ENCODE results near the gene COL1A2.

GRCh38 chr7:93399404-93399673 lies 167.2 kb downstream of the VPS50 start:
- PRO-cap, result no peak

DNA sequence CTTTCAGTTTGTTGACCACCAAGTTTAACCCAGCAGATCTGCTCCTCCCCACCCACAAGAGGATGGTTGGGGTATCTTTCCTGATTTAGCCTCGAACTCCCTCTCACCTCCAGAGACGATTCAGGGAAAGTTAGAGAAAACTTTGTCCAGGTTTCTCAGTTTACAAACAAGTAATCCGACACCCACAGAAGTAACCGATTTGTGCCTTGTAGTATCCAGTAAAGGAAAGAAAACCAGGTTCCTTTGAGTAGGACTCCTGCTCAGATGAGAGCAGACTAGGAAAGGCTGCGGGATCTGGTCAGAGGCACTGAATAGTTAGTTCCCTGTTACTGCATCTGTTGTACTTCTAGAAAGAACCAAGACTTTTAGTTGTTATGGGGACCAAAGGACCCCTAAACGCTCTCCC lies 450 bp upstream of the BET1 start:
- PRO-cap, result no peak

- PRO-cap, result no peak
These were observed 19.0 kb upstream of the COL1A2 start for GRCh38 chr7:94375546-94376340.

DNA sequence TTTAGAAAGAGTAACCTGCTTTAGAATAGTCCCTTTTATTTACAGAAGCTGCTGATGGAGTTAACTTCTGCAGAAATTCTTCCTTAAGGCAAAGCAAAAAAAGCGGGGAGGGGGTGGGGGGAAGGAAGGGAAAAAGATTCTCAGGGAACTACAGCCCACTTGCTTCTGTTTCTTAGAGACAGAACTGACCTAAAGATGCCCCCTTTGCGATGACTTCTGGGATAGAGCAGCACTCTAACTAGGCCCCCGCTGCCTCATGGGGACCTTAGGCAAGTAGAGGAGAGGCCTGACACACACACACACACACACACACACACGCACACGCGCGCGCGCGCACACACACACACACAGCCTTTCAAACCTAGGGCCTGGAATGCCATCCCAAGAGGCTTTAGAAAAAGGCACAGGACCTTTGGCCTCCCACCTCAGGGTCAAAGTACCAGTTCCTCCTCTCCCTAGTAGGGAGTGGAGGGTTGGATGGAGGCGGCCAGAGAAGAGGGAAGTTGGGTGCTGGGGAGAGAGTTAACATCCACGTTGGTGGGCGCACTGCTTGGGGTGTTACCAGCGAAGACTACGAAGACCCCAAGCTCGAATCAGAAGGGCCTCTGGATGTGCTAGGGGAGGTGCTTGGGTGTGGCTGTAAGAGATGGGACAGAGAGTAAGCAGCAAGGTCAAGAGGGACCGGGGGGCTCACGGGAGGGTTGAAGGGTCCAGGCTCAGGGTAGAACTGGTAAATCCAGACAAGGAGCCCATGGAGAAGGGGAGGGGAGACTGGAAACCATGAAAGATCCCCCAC lies 1.3 kb upstream of the COL1A2 start:
- PRO-cap, result no peak

GRCh38 chr7:94393959-94395132 lies at the start of gene COL1A2:
TSS of gene COL1A2 (plus strand) at chr7:94394895.
- PRO-cap, result bidirectional peak, plus-strand start at chr7:94394360, minus-strand start at chr7:94394199; bidirectional peak, plus-strand start at chr7:94394895, minus-strand start at chr7:94394584

- PRO-cap, result no peak
These were observed 22.8 kb downstream of the COL1A2 start for GRCh38 chr7:94417559-94417917.

DNA sequence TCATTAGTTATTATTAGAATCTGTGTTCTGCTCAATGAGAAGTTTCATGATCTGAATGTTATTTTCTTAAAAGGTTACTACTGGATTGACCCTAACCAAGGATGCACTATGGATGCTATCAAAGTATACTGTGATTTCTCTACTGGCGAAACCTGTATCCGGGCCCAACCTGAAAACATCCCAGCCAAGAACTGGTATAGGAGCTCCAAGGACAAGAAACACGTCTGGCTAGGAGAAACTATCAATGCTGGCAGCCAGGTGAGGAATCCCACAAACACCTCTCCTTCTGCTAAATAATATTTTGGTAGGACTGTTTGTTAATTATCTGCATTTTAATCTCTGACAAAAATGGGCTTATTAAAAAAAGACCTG lies 33.5 kb downstream of the COL1A2 start:
- PRO-cap, result no peak

DNA sequence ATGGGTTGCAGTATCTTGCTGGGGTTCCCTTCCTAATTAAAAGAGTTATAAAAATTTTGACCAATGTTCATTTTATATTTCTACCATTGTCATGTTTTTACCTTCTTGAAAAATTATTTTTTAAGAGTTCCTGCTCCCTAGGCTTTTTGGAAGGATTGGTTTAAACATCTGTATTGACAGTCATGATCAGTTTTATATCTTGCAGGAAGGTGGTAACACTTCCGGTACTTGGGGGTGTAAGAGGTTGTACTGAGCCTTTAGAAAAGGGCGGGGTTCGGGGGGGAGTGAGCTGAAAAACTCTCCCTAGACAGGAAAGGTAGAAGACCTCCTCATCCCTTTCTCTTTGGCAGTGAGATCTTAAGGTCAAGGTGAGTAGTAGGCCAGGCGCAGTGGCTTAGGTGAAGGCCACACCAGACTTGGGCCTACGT lies 426 bp upstream of the PPP1R9A start:
- PRO-cap, result no peak

GRCh38 chr7:95027226-95027618 lies 119.8 kb downstream of the PPP1R9A start:
- PRO-cap, result unidirectional peak, plus-strand start at chr7:95027487

DNA sequence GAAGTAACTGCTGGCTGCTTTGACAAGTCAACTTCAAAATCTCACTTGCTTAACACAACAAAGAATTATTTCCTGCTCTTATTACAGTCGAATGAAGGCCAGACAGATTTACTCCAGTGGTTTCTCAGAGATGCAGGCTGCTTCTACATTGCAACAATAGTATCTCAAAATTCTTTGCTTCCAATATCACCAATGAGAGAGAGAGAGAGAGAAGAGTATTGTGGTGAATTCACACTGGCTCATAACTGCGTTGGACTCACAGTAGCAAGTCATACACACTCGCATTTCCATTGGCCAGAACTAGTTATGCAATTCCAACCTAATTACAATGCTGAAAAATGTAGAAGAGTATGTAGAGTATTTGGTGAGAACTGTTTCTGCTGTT lies 34.3 kb upstream of the PDK4 start:
- PRO-cap, result unidirectional peak, minus-strand start at position 236 of the sequence

- PRO-cap, result unidirectional peak, plus-strand start at chr7:95660318
These were observed 63.7 kb upstream of the PDK4 start for GRCh38 chr7:95659832-95660564.

GRCh38 chr7:95916519-95916984 lies 144.2 kb downstream of the DYNC1I1 start:
- PRO-cap, result no peak

DNA sequence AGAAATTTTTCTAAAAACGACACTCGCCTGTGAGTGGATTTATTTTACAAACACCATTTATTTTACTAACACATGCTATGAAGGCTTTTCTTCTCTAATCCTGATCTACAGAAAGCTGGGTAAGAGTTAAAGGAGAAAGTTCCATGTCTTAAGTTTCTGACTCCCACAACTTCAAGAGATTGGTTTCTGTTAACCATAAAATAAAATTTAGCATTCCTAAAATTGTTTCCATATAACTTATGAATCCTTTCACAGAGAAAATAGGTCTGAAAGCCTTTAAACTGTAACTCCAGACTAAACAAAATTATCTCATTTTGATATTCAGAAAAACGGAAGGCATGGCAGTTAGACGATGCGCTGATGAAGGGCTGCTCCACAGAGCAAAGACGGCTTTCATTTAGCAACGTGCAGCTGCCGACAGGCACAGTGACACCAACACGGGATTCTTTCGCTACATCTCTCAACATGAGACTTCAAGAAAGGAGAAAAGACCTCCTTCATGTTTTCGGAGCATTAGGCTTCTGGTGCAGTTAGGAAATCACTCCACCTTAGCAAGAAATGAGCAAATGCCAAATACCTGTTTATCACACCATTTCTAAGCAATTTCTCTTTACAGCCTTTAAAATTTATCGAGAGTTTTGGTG lies 133.2 kb downstream of the SLC25A13 start:
- PRO-cap, result no peak

DNA sequence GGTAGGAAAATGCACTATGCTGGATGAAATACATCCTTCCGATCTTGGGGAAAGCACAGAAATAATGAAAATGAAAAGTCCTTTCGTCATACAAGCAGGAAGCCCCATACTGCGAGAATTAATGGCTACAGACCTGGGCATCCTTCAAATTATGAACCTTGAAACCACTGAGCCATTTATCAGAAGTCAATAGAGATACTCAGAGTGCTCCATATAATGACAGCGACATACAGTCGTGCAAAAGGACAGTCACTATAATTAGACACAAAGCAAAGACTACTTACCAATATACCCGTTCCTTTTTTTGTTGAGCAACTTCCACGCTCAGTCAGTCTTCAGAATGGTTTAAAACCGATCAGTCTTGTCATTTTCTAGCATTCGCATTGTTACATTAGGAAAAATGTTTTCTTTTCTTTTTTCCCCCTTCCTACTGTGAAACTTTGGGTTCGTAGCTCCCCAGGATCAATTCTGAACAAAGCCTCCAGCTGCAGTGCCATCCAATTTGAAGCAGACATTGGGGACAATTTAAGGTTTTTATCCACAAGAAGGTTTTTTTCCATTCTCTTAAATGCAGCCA lies 6.3 kb downstream of the DLX6 start:
- PRO-cap, result no peak

GRCh38 chr7:97291325-97291878 lies 173.9 kb downstream of the SDHAF3 start:
- PRO-cap, result no peak

- PRO-cap, result no peak
These were observed 30.9 kb downstream of the OCM2 start for GRCh38 chr7:97959013-97959564.

GRCh38 chr7:98149286-98149799 lies 42.7 kb downstream of the LMTK2 start:
- PRO-cap, result bidirectional peak, plus-strand start at chr7:98149433, minus-strand start at chr7:98149168; unidirectional peak, minus-strand start at chr7:98149490

DNA sequence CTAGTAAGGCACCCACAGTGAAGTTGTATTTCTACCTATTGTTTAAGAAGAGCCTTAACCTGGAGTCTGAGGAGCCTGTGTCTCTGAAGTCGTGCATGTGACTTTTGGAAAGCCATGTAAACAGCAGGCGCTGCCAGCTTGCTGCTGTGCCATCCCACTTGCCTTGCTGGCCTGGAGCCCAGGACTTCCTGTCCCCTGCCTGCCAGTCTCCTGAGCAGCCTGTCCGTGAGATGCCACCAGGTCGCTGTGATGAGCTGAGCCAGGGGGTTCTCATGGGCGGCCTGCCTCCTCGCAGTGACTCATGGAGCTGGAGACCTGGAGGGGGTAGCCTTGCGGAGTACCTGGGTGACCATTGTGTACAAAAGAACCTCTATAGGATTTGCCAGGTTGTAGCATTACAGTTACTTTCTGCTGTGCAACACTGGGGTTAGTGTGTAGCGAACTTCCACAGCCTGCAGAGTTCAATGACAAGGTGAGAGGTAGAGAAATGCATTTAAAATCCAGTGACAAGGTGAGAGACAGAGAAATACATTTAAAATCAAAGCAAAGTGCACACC lies 36.8 kb upstream of the BHLHA15 start:
- PRO-cap, result no peak

DNA sequence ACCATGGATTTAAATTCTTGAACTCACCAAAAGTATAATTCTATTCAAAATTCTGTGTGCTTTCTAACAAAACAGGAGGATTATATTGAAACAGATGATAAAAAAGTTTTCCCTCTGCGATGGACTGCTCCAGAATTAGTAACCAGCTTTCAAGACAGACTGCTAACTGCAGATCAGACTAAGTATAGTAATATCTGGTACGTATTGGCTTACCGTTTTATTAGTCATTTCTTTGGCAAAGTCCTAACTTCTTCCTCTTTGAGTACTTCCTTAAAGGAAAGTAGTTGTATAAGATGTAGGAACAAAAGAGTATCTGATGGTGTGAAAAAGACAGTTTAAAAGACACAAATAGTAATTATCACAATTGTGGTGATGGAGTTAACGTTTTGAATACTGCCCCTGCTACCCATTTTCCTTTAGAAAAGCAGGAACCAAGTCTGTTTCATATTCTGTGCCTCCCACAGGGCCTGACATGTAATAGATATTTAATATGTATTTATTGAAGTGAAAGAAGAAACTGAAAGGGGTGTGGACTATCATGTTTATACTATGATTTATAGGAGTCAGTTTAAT lies 24.4 kb upstream of the BHLHA15 start:
- PRO-cap, result no peak

GRCh38 chr7:98234772-98235147 lies 17.3 kb downstream of the TECPR1 start:
- PRO-cap, result no peak

Measured in rectum (tissue), 1 donor.